Ureter (tissue), 1 donor: ENCODE measurements around a stretch of chr5.

GRCh38 chr5:99037799-99038291, 109.0 kb upstream of the CHD1 start:
- PRO-cap: no peak

- PRO-cap: no peak
Measured at GRCh38 chr5:100052619-100053222, 482.5 kb upstream of the FAM174A start.

DNA sequence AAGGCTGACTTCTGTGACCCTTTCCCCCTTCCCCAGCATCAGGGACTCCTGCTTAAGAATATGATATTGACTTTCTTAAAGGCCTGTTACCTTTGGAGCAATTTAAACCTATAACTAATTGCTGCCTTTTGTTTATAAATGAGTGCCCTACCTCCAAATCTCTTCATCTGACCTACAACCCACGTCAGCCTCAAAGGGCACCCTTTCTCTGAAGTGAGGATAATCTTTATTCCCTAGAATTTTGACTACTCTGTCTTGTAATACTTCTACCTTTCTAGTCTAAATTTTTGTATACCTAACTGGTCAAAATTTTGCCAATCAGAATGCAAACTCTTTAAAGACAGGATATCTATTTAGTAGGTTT, 837 bp downstream of the FAM174A start:
- PRO-cap: no peak

DNA sequence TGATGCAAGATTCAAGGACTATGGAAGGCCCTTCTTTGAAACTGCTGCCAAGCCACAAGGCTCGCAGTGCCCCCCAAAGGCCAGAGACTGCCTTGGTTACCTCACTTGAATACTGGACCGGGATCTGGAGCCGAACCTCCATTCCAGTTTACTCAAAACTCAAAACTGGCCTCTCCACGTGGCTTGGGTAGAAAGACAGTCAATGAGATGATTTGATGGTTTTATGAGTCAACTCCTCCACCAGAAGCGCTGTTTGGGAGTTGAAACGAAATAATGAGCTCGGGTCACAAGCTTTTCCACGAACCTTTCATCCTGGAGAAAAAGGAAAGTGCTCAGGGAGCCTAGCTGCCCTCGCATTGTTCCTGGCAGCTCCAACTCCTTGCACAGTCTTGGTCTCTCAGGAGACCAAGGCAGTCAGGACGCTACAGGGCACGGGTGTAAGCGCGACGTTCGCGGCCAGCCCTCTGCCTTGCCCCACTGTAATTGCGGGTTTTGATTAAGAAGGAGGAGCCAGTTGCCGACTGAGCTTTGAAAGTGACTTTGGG, 2.8 kb downstream of the ST8SIA4 start:
- PRO-cap: no peak

DNA sequence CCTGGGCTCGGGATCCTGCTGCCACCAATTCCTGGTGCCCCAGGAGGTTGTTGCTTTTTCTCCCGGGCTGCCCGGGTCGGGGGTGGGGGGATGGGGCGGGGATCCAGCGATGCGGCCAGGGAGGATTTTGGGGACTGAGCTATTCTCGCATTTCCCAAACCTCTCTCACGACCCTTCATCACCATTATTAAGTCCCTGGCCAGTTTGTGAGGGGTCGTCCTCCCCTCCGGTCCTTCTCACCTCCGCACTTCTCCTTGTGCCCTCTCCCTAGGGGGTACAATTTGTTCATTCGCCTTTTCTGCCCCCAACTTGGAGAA, 277 bp downstream of the PAM start:
- PRO-cap: no peak

DNA sequence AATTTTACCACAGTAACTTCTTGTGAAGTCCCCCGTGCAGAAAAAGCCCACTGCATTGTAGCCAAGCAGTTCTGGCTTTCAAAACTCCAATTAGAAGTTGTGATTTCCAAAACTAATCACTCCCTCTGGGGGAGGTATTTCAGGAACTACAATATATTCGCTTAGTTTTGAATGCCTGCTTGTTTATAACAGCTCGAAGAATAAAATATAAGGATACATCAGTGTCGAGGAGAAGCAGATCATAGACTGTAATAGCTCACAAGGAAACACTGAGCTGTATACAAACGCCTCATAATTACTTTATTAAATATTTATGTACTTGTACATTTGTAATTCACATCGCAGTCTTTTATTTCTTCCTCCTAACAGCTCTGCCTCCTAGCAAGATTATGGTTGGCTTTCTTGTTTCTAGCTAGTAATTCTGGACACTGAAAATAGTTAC, 111.3 kb downstream of the PAM start:
- PRO-cap: no peak

DNA sequence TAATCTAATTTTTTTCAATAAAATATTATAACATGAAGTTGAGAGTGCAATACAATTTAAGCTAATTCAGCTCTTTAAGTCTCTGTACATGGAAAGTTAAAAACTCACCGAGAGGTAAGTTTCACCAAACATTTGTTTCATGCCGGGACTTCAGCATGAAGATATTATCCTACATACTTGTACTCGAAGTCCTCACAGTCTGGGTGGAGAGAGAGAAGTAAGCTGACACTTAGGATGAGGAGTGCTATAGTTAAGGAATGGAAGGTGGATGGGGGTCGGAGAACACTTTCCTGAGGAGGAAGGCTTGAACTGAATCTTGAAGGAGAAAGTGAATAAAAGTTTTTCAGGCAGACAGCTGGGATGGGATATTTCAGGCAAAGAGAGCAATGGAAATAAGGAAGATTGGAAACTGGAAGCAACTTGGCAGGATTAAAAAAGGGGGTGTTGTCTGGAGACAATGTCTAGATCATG, 167.0 kb downstream of the PAM start:
- PRO-cap: no peak

- PRO-cap: no peak
Measured at GRCh38 chr5:103035446-103035877, 84.5 kb downstream of the GIN1 start.

DNA sequence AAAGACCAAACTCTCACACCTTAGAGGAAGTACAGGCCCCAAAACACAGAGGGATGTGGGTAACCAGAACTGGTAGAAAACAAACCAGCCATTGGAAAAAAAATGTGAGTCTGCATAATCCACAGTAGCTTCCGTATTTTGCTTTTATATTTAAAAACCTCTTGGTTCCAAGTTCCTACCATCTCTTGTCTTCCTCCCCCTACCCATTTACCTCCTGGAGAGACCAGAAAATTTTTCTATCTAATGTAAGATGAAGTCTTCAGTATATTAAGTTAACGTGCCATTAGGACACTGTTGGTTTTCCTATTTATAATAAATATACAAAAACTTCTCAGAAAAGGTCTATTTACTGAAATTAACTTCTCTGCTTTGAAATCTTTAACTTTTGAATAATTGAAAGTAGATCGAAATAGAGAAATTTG, 8.3 kb downstream of the GIN1 start:
- PRO-cap: no peak

- PRO-cap: unidirectional peak, minus-strand start at chr5:103259453
Measured at GRCh38 chr5:103259154-103260089, 859 bp downstream of the MACIR start.

GRCh38 chr5:103275926-103276556, 17.5 kb downstream of the MACIR start:
- PRO-cap: no peak

DNA sequence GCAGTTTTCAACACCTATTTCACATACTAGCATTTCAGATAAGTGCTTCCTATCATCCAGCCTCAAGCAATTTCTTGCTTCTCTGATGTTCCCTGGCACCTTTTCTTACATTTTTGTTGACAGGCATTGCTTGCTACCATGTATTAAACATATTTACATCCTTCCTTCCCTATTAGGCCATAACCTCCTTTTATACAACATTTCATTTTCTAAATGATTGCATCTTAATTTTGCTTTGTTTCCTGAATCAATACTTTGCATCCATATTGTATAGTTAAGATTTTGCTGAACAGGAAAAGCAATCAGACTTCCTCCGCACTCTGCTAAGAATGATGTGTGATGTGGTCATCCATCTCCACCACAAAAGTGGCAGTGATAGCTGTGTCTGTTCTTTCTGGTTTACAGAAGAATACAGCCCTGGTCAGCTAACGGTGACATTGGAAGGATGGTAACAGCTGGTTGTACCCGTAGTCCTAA, 1191.6 kb upstream of the NUDT12 start:
- PRO-cap: no peak

GRCh38 chr5:106508871-106509271, 1161.9 kb downstream of the EFNA5 start:
- PRO-cap: no peak

- PRO-cap: no peak
Measured at GRCh38 chr5:106873442-106874073, 797.2 kb downstream of the EFNA5 start.

- PRO-cap: no peak
Measured at GRCh38 chr5:106980628-106981319, 690.0 kb downstream of the EFNA5 start.

DNA sequence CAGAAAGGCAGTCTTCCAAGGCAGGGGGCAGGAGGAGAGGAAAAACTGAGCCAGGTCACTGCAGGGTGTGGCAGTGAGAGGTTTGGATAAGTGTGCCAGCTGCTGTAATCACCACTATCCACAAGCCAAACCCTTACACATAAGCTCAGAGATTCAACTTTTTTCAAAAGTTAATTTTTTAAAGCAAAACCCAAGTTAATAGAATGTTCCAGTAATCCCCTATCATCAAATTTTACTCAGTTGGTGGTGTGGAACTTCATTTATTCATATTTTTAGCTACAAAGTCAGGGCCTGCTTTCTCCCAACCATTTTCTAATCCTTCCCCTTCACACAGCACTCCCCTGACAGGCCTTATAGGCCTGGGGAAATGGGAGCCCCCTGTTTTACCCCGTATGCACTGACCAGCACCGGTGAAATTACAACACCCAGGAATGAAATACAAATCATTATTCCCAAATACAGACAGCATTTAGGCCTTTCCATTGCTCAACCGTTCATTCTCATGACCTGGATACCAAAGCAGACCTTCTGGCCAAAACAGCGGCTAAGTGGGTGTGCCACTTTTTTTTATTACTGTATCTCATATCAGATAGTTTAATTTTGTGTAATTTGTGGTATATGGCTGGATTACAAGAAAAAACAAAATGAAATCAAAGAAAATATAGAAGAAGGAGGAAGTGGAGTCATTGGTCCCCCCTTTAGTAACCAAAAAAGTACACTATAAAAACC, 76.2 kb downstream of the EFNA5 start:
- PRO-cap: no peak

DNA sequence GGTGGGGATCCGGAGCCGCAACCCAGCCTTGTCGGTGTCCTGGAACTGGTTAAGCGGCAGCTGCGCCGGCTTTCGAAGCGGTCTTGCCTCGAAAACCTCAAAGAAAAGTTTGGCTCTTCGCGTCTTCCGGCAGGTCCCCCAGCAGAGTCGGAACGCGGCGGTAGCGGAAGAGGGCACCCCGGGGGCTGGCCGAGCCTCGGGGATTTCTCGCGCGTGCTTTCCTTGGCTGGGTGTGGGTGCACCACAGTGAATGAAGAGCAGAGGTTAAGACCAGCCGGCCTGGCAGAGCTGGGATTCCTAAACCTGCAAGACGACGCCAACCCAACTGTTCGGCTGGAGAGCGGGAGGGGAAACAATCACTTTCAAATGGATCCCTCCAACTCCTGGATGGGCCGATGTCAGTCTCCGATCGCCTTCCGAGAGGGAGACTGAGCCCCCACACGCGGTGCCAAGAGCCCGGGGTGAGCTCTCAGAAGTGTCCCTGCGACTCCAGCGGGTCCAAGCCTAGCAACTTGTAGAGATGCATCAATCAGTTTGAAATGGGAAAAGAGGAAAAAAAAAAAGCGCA, 718 bp upstream of the EFNA5 start:
- PRO-cap: no peak

DNA sequence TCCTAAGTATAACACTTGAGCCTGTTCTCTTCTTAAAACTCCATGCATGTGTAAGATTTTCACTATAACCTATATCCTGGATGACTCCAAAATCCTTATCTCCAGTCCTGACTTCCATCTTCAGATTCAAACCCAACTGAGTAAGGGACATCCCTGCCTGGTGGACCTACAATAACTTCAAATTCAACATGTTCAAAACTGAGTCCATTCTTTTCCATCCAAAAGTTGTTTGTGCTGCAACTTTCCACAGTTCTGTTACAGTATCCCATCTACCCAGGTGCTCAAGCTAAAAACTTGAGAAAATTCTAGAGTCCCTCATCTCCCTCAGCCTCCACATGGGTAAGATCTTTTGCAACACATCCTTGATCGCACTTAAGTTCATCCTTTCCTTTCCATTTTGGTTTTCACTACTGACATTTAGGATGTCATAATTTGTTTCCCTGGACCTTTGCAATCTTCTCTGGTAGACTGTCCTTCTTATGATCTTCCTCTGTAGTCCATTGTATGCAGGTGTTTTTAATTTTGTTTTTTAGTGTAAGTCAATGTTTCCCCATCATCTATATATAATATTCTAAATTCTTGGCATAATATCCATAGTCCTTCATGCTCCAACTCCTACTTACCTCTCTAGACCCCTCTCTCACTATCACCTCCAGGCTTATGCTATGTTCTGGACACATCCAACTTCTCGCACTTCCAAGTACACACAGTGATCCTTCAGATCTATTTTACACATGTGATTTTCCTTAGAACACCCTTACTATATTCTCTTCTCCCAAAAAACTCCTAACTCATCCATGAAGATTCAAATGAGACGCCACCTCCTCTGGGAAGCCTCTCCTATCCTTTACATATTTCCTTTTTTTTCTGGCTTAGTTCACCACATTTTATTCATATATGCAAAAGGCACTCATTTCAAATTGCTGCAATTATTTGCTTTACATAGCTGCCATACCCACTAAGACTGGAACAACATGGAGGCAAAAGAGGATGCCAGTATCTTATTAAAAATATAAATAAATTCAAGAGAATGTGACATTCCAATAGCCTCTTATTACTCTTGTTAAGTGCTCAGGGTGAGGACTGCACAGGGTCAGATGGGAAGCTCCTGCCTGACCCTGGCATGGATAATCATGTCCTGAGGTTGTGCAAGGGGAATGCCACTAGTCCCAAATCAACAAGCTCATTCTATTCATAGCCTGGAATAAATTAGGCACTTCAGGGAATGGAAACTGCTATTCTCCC, 263.3 kb downstream of the FBXL17 start:
- PRO-cap: no peak

- PRO-cap: no peak
Measured at GRCh38 chr5:108175104-108175303, 206.9 kb downstream of the FBXL17 start.

DNA sequence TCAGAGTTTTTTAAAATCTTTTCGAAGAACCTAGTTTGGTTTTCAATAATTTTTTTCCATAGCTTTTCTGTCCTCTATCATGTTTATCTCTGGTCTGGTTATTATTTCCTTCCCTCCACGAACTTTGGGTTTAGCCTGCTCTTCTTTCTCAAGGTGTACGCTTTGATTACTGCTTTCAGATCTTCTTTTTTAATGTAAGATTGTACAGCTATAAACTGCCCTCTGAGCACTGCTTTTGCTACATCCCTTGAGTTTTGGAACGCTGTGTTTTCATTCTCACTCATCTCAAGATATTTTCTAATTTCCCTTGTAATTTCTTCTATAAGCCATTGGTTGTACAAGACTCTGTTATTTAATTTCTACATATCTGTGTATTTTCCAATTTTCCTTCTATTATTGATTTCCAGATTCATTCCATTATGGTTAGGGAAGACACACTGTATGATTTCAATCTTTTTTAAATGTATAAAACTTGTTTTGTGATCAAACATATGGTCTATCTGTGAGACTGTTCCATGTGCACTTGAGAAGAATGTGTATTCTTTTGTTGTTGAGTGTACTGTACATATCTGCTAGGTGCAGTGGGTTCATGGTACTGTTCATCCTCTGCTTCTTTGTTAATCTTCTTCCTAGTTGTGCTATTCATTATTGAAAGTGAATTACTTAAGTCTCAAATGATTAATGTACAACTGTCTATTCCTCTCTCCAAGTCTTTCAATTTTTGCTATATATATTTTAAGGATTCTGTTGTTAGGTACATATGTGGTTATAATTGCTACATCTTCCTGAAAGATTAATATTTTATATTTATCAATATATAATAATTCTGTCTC, 22.5 kb downstream of the FBXL17 start:
- PRO-cap: no peak